ENCODE measurements around a stretch of chr9.

- PRO-cap, 3 experiments: no peak in any of the 3 experiments
- RRBS: 63% methylated on average over 3 of the region's 29 CpGs
Measured at GRCh38 chr9:133162899-133163277, 826 bp downstream of the GBGT1 start.

DNA sequence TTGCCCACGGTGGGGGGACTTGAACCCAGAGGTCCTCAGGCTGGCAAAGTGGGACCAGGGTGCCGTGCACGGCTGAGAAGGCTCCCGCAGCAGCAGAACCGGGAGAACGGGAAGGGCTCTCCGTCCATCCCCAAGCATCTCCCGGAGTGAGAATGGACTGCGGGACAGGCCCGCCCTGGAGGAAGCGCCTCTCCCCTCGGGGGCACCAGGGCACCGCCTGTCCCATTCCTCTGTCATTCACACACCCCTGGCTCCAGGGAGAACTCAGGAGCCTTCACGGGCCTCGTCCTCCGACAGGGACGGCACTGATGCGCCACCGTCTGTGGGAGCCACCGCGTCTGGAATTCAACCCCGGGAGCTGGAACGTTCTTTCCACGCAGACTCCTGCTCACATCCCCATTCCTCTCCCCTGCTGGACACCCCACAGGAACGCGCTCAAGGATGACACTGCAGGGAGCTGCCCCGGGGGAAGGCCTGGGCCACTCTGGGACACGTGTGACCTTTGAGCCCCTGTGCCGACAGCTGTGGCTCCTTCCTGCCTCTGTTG is 16.4 kb upstream of the OBP2B start:
- PRO-cap, 3 experiments: no peak in any of the 3 experiments
- RRBS: no CpG with 5 or more reads among the region's 29 CpGs

GRCh38 chr9:133251653-133252816 is 43.0 kb upstream of the OBP2B start:
- PRO-cap, 3 experiments: no peak in any of the 3 experiments
- RRBS: no CpG with 5 or more reads among the region's 27 CpGs

GRCh38 chr9:133255890-133256589 is 47.0 kb upstream of the OBP2B start:
- PRO-cap, 3 experiments: no peak in any of the 3 experiments
- RRBS: no CpG with 5 or more reads among the region's 56 CpGs

GRCh38 chr9:133276518-133276759 is 59.5 kb downstream of the SURF6 start:
- PRO-cap, 3 experiments: no peak in any of the 3 experiments
- RRBS: no CpG with 5 or more reads among the region's 6 CpGs

DNA sequence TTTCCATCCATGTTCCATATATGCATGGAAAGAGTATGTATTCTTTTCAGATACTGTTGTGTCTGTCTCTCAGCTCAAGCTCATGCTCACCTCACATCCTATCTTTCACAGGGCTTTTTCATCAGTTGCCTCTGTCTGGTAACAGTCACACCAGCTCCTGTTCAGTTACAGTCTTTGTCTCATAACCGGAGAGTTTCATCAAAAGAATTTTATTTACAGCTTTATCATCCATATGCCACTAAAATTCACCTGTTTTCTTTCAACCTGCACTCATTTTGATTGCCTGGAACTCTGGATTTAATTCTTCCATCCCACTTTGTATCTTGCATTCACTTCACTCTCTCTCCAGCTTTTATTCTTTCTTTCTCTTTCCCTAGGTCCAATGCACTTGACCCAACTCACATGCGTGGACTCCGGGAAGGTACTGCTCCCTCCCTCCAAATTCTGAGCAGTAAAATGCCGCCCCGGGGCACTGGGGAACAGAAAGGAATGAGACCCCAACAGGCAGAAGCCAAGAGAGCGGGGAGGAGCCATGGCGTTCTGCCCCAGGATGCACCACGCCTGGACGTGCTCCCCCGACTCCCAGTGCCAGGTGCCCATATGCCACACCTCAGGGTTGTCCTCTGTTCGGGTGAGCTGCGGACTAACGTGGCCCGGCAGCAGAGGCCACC is 5.0 kb downstream of the SURF6 start:
- PRO-cap, 3 experiments: no peak in any of the 3 experiments
- RRBS: 86% methylated on average over 2 of the region's 14 CpGs

GRCh38 chr9:133339457-133340134 is 3.6 kb upstream of the SURF6 start:
- PRO-cap, 3 experiments: no peak in any of the 3 experiments
- RRBS: no CpG with 5 or more reads among the region's 9 CpGs

GRCh38 chr9:133364713-133365366 is 8.5 kb downstream of the SURF2 start:
- PRO-cap, 3 experiments: no peak in any of the 3 experiments
- RRBS: no CpG with 5 or more reads among the region's 13 CpGs

DNA sequence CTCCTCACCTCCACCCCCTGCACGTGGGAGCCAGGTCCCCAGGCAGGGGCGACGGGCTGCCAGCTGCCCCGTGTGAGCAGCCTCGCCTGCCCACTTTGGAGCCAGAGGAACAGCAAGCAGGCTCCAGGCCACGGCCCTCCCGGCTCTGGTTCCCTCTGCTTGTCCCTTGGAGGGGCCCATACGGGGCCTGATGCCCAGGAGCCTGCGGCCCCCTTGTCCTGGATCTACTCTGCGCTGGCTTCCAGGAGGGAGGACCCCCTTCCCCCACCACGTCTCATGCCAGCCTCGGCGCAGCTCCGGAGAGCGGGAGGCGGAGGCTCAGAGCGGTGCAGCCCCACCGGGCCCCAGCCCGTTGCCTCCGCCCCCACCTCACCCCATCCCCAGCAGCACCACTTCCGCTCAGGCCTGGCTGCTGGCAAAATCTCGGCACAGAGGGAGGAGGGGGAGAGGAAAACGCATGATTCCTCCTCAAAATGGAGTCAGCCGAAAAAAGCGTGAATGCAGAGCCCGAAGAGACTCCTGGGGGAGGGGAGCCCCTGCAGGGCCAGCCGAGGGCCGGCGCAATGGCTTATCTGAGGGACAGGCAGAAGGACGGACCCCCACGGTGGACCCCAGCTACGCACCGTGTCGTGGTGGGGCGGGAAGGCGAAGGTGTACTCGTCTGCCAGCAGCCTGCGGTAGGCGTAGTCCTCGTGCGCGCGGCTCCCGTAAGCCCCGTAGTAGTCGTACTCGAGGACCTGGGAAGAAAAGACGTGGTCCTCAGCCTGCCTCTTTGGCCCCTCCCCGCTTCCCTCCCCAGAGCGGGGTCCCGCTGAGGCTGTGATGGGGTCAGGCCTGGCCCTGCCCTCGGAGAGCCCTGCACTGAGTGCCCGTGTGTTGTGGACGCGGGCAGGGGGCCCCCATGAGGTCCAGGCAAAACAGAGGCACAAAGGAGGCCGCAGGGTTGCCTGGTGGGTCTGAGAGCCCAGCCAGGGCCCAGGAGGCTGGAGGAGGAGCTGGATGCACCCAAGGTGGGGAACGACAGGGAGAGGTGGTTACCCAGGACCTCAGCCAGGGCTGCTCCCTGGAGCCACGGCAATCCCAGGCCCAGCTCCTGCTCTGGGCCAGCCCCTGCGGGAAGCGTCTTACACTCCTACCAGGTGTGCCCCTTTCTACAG is 35.5 kb downstream of the SARDH start:
- PRO-cap, 3 experiments: no peak in any of the 3 experiments
- RRBS: 20% methylated on average over 5 of the region's 60 CpGs

DNA sequence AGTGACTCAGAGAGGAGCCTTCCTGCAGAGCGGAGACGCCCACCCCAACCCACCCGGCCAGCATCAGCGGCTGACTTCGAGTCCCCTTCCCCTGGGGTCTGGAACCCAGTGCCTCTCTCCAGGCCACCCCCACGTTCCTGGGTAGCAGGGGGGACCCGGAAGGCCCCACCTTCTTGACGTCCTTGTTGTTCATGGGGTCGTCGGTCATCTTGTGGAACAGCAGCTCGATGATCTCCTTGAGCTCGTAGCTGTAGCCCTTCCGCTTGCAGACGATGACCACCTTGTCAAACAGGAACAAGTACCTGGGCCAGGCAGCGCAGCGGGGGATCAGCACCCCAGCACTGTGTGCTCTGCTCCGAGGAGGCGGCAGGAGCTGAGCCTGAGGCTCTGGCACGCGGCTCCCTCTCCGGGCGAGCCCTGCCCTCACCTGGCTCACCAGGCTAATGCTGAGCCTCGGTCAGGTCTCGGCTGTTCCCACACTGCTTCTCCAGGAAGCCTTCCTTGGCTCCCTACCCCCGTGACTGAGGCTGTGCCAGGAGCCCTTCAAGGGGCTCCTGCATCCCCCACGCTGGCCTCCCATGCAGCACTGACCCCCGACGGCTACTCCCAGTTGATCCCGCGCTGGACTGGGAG is 50.1 kb upstream of the SARDH start:
- PRO-cap, 3 experiments: no peak in any of the 3 experiments
- RRBS: 79% methylated on average over 4 of the region's 30 CpGs

DNA sequence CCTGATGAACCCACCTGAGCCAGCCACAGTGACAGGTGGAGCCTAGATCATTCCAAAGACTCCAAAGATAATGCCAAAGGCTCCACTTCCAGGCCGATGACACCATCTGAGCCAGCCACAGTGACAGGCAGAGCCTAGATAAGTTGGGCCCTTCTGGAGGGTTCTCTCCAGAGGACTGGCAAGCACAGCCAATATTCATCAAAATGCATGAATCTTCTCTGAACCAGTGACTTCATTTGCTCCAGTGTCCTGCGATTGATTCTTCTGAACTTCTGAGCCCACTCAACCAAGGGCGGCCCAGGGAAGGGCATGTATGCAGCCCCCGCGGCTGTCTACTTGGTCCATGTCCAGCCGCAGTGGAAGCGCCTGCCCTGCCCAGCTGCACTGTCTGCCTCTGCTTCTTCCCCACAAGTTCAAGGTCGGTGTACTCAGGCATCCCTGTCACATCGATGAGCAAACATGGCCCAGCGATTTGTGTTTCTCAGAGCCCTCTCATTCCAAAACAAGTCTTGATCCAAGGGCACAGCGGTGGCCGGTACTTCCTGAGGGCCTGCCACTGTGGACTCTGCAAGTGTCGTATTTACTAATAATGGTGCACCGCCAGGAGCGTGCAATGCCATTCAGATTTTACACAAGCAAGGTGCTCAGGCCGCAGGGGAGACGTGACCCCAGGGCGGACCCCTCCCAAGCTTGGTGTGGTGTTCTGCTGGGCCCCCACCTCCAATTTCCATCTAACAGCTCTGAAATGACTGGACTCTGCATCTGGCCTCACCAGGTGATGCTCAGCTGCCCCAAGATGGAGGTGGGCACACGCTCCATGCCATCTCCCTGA is 107.0 kb downstream of the VAV2 start:
- PRO-cap, 3 experiments: no peak in any of the 3 experiments
- RRBS: no CpG with 5 or more reads among the region's 19 CpGs

DNA sequence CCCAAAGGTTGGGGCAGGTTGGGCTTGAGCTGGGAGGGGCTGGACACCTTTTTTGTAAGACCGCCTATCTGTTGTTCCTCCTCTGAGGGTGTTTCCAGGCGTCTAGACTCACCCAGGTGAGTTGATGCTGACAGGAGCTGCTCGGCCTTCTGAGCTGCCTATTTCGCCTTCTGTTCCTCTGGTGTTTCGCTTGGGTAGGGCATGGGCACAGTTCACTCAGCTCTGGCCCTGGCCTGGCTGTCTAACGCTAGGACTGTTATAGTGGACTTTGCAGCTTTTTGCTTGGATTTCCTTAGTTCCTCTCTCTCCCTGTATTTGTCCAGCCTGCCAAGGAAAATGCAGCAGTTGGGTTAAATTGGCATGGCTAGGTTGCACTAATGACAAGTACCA is 2.2 kb downstream of the WDR5 start:
- PRO-cap, 3 experiments: no peak in any of the 3 experiments
- RRBS: no CpG with 5 or more reads among the region's 6 CpGs

DNA sequence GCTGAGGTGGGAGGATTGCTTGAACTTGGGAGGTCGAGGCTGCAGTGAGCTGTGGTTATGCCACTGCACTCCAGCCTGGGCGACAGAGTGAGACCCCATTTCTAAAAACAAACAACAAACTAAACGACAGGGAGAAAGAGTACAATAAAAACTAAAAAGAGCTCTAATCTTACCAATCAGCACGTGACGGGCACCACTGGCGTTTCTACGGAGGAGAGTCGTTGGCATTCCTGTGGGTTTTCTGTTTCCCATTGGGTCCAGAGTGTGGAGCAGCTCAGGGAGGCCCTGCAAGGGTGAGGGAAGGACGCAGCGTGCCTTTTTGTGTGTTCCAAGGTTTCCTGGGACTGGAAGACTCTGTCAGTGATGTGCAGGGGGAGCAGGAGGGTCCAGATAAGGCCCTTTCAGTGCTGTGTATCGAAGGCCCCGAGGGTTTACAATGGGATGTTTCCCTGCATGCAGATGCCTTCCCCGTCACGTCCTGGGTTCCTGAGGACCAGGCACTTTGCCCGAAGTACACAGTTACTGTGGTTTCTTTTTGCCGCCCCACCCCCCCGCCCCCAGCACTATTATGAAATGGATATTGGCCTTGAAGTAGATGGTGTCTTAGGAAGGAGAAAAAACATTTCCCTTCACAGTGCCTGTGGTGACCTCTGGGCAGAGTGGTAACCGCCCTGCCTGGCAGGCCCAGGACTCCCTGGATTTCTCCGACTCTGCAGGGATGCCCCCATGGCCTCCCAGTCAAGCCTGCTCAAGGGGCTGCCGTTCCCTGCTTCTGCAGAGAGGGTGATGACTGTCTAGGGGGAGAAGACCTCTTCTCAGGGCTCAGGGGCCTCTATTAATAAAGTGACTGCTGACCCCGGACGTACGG is 35.9 kb downstream of the WDR5 start:
- PRO-cap, 3 experiments: no peak in any of the 3 experiments
- RRBS: 39% methylated on average over 3 of the region's 23 CpGs

GRCh38 chr9:134204881-134205668 is 69.2 kb downstream of the WDR5 start:
- PRO-cap, 3 experiments: no peak in any of the 3 experiments
- RRBS: no CpG with 5 or more reads among the region's 19 CpGs

GRCh38 chr9:134217378-134218160 is 81.7 kb downstream of the WDR5 start:
- PRO-cap, 3 experiments: no peak in any of the 3 experiments
- RRBS: no CpG with 5 or more reads among the region's 10 CpGs

GRCh38 chr9:134267761-134268462 is 58.3 kb upstream of the RXRA start:
- PRO-cap, 3 experiments: no peak in any of the 3 experiments
- RRBS: no CpG with 5 or more reads among the region's 19 CpGs

GRCh38 chr9:134307534-134307994 is 18.7 kb upstream of the RXRA start:
- PRO-cap, 3 experiments: no peak in any of the 3 experiments
- RRBS: no CpG with 5 or more reads among the region's 6 CpGs

DNA sequence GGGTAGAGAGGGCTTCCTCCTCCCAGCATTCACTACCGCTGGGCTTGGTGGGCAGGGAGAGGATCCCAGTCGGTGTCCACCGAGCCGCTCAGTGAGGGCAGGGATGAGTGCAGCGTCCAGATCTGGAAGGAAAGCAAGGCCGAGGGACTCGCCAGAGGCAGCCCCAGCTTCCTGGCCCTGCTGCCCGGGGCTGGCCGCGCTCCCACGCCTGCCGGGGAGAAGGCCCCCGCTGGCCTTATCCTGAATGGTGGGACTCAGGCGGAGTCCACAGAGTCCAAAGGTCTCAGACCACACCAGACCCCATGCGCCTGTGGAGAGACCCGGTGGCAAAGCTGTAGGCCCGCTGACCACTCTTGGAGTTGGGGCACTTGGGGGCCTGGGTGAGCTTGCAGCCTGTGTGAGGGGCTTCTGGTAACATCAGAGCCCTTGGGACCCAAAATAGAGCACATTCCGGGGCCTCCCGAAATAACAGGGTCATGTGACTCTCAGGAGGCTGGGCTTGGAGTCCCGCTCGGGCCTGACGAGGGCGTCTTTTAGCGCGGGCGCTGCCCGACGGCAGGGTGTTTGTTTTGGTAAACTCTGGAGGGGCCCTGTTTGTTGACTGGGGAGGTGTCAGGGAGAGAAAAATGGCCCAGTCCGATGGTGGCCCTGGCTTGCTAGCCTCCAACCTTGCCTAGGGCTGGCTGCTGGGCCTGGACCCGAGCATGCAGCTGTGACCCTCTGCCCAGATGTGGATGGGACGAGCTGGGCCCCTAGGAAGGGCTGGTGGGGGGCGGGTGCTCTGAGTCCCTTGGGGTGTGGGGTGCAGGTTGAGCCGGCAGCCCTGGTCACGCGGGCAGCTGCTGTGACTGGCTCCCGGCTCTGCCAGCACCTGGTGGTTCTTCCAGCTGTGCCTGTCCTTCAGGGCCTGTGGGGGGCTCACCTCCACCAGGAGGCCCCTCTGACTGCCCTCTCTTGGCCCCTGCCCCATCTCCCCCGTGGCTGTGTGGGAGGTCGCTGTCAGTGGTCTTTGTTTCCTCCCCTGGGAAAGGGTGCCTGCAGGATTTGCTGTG is 2.9 kb downstream of the RXRA start:
- PRO-cap, 3 experiments: no peak in any of the 3 experiments
- RRBS: 16% methylated on average over 9 of the region's 38 CpGs

- PRO-cap, 3 experiments: no peak in any of the 3 experiments
- RRBS: no CpG with 5 or more reads among the region's 1 CpG
Measured at GRCh38 chr9:134373674-134373867, 47.3 kb downstream of the RXRA start.

- PRO-cap, 3 experiments: no peak in any of the 3 experiments
- RRBS: no CpG with 5 or more reads among the region's 14 CpGs
Measured at GRCh38 chr9:134420765-134421366, 94.6 kb downstream of the RXRA start.

Measured in breast (tissue), 4 donors.